Trachea (tissue), 1 donor: ENCODE results near the genes GMPPB, MON1A, RBM6 and GNAT1.

DNA sequence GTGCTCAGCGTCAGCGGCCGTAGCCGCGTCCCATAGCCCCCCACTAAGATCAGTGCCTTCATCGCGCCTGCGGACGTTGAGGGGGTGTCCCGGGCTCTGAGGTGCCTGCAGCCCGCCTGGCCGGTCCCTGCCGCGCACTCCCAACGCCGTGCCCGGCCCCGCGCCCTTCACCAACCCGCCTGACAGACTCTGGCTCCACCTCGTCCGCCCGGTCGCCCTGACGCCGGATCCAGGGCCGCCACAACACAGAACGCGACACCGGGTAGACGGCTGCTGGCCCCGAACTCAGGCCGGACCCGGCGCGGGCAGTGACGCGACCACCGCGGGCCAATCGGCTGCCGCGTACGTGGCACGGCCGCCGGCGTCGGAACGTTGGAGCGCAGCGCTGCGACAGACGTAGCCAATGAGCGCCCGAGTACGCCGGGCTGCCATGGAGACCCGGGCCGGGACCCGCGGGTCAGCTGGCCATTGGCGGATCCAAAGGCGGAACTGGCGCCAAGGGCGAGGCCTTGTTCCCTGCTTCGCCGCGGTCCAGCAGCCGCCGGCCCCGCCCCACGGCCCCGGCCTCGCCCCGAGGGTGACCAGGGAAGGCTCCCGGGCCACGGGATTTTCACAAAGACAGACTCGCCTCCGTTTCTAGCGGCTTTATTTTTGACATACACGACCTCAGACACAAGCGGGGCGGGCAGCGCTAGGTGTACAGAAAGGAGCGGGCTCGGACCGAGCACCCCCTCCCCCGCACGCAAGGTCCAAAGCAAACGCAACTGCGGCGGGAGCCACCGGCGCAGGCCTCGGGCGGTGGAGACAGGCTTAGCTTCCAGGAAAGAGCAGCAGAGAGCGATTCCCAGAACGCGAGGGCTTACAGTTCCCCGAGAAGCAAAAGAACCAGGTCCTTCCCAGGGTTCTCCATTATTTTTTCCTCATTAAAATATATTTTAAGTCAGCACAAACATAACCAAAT, at the start of gene GMPPB:
Gene GMPPB, minus strand, starts transcription at position 287 of the 961 bp plus-strand sequence.
- PRO-cap = bidirectional peak, plus-strand start at position 555 of the sequence, minus-strand start at position 287 of the sequence

DNA sequence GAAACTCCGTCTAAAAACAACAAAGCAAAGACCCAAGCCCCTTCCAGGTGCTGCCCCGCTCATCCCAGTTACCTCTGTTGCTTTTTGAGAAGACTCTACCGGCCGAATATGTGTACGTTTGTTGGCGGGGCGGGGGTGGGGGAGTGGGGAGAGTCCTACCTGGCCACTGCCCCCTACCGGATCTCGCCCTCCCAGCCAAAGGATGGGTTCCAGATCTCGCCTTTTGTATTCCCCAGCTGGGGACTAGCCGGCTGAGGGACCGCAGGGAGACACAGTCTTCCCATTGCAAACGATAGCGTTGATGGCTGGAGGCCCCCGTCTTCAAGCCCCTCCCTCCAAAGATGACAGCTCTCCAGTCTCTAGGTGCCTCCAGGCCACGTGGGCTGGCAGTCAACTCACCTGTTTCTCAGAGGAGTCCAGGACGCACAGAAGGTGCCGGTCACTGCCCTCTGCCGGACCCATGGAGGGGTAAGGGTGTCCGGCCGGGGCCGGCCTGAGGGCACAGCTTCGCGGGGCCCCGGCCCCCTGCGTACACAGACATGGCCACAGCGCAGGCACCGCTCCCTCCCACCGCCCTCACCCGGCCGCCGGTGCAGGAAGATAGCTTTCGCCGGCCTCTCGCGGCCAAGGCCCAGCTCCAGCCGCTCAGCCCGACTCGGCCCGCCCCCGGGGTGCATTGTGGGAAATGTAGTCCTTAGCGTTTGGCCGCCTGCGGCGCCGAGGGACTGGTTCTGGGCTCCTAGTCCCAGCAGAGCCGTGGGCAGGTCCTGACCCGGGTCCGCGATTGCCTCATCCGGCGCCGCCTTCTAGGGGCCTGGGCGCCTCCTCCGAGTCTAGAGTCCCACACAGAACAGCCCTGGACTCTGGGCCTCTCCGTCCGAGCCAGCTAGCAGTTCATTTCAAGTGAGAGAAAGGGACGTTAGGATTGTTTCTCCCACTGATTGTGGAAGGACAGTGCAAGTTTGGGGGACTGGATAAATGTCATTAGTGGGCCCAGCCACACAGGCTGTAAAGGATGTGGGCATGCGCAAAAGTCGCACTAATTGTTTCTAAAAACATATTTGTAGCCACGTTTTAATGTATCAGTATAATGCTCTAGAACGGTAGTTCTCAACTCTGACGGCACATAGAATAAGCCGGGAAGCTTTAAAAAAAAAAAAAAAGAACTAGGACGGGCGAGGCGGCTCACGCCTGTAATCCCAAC, at the start of gene MON1A:
Gene MON1A, minus strand, starts transcription at position 602 of the 1,204 bp plus-strand sequence.
- PRO-cap = bidirectional peak, plus-strand start at position 792 of the sequence, minus-strand start at position 602 of the sequence

DNA sequence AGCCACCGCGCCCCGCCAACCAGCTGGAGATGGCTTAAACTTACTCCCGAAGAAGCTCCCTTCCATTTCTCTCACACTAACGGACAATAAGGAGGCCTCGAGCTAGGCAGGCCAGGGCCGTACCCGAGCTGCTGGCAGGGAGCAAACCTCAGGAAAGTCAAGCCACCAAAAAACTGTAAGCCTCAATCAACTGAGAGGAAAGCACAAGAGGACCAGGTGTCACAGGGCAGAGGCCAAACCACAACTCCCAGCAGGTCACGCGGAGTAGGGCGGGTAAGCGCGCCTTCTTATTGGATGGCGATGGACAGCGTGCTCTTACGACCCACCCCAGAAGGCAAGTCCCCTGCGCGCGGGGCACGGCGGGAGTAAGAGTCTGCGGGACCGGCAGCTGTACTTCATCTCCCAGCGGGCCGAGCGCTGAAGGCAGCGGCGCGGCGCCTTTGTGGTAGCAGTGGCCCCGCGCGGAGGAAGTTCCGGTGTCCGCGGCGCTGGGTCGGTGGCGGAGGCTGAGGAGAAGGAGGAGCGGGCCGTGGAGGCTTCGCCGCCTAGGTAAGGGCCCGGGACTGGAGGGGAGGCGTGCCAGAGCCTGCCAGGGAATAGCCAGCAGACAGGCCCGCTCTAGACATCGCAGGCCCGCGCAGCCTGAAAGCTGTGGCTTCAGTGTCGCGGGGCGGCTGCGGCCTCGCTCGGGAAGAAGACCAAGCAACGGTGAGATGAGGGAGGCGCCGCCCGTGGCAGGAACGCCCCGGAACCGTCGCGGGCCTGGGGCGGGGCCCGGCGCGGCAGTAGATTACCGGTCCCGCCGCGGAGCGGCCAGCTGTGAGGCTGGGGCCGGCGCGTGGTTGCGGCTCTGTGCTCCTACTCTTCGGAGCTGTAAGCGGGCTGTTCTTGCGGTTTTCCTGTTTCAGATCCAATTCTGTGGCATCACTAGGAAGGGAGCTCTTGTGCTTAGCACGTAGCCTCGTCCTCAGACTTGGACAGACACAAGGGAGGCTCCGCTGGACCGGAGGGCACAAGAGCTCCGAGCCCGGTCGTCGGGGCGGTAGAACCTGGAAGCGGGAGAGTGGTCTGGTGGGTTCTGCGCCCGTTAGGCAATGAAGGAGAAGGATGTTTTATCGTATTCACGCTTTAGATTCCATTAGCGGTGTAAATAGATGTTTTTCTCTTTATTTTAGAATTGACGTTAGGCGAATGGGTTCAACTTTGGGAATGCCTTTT, at the start of gene RBM6:
Gene RBM6, plus strand, starts transcription at position 474 of the 1,218 bp plus-strand sequence.
- PRO-cap = unidirectional peak, plus-strand start at position 368 of the sequence; unidirectional peak, plus-strand start at position 476 of the sequence; bidirectional peak, plus-strand start at position 816 of the sequence, minus-strand start at position 672 of the sequence

DNA sequence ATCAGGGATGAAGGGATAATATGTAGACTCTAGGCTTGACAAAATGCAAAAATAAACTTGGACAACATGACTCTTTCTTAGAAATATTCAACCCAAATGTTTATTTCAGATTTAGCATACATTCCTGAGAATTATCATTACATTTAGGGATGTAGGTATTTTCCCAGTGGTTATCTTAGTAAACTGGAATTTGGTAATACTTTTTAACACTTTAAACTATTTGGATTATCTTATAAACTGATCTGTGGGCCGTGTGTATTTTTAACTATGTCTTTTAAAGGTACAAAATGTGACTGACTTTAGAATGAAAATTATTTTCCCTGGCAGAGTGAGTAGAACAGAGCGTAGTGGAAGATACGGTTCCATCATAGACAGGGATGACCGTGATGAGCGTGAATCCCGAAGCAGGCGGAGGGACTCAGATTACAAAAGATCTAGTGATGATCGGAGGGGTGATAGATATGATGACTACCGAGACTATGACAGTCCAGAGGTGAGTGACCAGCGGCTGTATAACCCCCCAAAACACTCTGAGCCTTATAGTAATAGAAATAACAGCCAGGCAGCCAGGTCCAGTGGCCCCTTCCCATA, 3.1 kb downstream of the RBM5 start:
- PRO-cap = no peak

GRCh38 chr3:50120455-50121115, 31.9 kb downstream of the RBM5 start:
- PRO-cap = no peak

- PRO-cap = no peak
These were observed 30.1 kb upstream of the SEMA3F start for GRCh38 chr3:50124780-50125756.

DNA sequence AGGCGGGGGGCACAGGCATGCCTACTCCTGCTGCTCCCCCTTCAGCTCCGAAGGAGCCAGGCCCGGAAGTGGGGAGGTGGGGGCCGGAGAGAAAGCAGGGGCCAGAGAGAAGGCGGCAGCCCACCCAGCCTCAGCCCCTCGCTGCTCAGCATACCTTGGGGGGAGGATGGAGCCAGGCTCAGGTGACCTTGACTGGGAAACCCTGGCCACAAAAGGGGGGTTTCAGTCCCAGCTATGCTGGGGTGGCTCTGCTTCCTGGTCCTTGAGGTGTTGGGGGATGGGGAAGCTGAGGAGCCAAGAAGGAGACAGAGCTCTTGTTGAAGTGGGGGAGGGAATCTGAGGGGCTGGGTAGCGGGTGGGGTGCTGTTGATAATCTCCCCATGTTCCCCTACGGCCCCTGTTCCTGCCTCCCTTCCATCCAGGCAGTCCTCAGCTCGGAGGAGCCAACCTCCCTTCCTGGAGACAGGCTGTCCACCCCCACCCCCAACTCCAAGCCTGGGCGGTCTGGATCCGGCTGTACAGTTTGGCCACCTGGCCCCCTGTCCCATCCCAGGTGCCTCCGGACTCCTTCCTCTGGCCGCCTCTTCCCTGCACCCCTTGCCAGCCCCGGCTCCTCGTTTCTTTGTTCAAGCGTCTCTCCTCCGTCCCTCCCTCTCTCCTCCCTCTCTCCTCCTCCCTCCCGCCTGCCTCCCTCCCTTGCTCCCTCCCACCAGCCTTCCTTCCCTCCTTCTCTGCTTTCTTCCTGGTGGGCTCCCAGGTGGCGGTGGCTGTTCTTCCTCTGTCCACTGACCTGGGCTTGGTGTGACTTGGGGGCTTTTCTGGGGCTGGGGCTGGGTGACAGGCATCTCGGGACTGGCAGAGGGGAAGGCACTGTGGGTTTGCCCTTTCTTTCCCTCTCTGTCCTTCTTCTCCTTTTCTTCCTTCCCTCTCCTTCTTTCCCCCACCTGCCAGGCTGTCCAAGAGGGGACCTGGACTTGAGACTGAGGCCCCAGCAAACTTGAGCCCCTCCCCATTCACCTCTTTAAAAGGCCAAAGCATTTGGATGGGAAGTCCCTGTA, 1.9 kb downstream of the SEMA3F start:
- PRO-cap = bidirectional peak, plus-strand start at position 265 of the sequence, minus-strand start at position 143 of the sequence; unidirectional peak, minus-strand start at position 599 of the sequence; unidirectional peak, minus-strand start at position 792 of the sequence

GRCh38 chr3:50159504-50160102, 4.5 kb downstream of the SEMA3F start:
- PRO-cap = no peak

DNA sequence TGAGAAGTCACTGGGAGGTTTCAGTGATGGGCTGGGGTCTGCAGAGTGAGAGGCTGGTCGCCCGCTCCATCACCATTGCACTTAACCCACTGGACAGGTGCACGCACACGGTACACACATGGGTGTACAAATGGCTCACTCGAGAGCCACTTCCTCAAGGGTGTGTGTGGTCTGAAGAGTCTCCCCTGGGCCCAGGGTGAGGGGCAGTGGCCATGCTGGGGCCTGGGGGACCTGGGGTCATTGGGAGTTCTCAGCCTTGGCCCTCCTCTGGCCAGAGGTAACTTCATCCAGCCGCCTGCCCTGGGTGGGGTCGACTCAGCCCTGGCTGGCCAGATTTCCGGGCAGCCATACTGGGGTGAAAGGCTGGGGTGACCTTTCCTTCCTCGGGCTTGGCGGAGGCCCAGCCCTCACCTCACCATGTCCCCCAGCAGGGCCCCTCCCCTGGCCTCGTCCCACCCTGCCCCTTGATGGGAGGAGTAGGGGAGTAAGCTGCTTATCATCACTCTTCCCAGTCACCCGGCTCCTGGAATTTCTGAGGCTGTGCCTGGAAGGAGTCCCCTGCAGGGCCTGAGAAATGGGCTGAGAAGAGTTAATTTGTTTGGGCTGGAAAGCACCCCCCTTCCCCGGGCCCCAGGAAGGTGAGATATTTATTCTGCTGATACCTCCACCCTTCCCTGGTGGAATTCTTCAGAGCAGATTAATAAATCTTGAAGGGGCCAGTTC, 5.4 kb downstream of the SEMA3F start:
- PRO-cap = bidirectional peak, plus-strand start at position 511 of the sequence, minus-strand start at position 391 of the sequence

- PRO-cap = no peak
These were observed 7.4 kb downstream of the SEMA3F start for GRCh38 chr3:50162434-50162995.

GRCh38 chr3:50191187-50191790, at the start of gene GNAT1:
Gene GNAT1 (plus strand): TSS chr3:50191610.
- PRO-cap = no peak

DNA sequence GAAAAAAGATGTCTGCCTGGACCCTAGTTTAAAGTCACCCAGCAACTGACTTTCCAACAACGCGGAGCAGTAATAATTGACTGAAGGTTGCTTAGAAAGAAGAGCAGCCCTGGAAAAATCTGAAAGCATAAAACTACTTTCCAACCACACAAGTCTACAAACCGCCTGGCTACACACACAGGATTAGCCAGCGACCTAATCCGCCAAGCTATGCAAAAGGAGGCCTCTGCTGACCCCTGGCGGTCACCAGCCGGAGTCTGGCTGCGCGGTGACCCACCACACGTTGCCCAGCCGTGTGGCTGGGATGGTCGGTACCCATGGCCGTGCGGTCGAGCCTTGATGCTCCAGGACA, 10.0 kb upstream of the GNAI2 start:
- PRO-cap = no peak

GRCh38 chr3:50237874-50238613, 2.0 kb downstream of the GNAI2 start:
- PRO-cap = bidirectional peak, plus-strand start at chr3:50238130, minus-strand start at chr3:50238025

- PRO-cap = bidirectional peak, plus-strand start at chr3:50317073, minus-strand start at chr3:50316958
These were observed 5.8 kb downstream of the HYAL2 start for GRCh38 chr3:50316474-50317454.

DNA sequence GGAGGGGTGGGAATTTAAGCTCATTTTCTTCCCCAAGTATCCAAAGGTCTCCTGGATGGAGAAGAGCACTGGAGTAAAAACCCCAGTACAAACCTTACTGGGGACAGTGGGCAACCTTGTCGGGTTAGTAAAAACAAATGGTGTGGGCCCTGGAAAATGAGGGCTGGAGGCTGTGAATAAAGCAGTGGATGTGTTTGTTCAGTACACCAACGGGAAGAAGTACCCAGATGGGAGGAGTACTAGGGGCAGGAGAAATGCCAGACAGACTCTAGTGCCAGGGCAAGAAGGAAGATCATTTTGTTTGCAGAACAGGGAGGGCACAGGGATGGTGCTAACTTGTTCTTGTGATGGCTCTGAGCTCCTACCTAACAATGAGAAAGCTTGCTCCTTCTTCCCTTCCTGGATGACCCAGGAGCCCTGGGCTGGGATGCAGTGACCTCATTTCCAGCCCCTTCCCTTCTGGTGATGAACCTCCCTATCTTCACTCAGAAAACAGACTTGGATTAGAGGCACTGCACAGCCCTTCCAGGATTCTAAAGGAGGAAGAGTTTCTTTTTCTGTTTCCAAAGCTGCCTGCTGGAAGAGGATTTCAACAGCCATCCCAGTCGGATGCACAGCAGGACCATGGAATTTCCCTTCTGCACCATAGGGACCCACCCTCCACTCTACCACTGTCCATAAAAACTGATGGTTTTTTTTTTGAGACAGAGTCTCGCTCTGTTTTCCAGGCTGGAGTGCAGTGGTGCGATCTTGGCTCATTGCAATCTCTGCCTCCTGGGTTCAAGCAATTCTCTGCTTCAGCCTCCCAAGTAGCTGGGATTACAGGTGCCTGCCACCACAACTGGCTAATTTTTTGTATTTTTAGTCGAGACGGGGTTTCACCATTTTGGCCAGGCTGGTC, 6.1 kb downstream of the RASSF1 start:
- PRO-cap = unidirectional peak, plus-strand start at position 300 of the sequence; bidirectional peak, plus-strand start at position 488 of the sequence, minus-strand start at position 370 of the sequence

GRCh38 chr3:50336914-50337916, 3.4 kb downstream of the RASSF1 start:
- PRO-cap = bidirectional peak, plus-strand start at chr3:50337485, minus-strand start at chr3:50337450; bidirectional peak, plus-strand start at chr3:50337648, minus-strand start at chr3:50337535

DNA sequence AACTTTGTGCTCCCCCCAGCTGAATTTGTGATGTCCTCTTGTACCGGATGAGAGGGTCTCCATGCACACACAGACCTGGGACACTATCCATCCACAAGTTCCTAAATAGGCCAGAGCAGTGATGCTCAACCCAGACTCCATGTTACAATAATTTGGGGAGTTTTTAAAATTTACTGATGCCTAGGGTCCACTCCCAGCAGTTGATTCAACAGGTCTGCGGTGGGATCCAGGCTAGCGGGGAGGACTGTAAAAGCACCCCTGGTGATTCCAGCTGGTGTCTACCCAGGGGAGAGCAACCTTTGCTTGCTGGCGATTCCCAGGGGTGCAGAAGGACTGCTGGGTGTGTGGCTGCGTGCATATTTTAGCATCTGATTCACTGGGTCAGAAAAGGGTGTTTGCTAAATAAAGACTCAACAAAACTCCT, 928 bp downstream of the RASSF1 start:
- PRO-cap = no peak

- PRO-cap = no peak
These were observed 510 bp downstream of the RASSF1 start for GRCh38 chr3:50340120-50340531.

DNA sequence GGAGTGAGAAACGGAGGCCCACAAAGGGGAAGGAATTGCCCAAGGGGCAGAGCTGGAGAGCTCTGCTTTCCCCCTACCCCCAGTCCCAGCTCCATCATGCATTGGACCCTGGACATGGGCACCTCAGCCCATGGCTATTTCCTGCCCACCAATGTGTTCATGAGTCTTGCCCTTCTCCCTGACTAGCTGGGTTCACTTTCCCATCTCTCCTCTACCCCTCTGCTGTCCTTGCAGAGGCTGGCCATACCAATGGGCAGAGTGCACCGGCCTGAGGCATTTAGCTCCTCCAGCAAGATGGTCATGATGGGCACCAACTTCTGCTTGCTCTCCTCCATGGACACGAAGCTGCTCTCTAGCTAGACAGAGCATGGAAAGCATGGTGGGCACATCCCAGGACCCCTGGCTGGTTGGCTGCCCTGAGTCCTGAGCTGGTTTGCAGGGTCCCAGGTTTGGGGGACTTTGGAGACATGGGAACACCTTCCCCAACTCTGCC, 1.4 kb downstream of the NPRL2 start:
- PRO-cap = no peak

GRCh38 chr3:50356409-50357115, 2.8 kb downstream of the TMEM115 start:
- PRO-cap = no peak